Glomerular endothelial cell (primary cell): ENCODE measurements around the gene LAMC1.

- RAMPAGE, long total RNA = no peak
Measured at GRCh38 chr1:181159289-181159789, 70.8 kb downstream of the IER5 start.

- RAMPAGE, long total RNA = no peak
Measured at GRCh38 chr1:181179940-181180904, 91.7 kb downstream of the IER5 start.

- RAMPAGE, long total RNA = no peak
Measured at GRCh38 chr1:181482144-181483428, 731 bp upstream of the CACNA1E start.

DNA sequence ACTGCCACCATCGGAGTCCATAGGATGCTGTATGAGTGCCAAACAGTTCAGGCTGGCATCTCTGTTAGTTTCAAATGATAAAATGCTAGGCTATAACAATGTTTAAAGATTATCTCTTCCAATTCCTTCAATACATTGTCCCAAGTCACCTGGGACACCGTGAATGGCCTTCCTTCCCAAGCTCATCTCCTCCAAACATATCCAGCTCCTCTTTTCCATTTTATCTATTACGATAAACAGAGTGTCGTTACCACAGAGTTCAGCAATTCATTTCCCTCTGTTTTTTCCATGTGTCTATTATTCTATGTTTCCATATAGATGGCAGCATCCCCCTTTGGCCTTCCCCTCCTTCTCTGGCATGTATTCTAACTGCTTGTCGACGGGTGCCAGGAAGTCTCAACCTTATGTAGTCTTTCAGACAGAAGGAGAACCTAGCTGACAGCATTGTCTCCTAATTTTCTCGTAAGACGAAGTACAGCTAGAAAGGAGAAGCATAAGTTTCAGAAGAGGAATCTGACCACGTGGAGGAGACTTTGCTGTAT lies 109.1 kb upstream of the ZNF648 start:
- RAMPAGE, long total RNA = no peak

- RAMPAGE, long total RNA = no peak
Measured at GRCh38 chr1:182181377-182181677, 119.8 kb upstream of the ZNF648 start.

DNA sequence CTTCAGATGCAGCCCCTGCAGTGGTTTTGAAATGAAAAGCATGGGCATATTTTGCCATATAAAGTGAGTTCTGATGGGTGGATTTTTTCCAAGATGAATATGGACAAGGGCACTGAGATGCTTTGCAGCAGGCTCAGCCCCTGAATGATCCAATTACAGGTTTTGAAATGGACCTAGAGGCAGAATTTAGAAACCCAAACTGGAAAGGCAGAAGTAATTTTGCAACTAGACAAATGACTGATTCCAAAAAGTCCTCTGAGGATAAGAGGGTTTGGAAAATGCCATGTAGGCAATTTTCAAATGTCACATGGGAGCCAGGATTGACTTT lies 148.8 kb upstream of the ZNF648 start:
- RAMPAGE, long total RNA = no peak

DNA sequence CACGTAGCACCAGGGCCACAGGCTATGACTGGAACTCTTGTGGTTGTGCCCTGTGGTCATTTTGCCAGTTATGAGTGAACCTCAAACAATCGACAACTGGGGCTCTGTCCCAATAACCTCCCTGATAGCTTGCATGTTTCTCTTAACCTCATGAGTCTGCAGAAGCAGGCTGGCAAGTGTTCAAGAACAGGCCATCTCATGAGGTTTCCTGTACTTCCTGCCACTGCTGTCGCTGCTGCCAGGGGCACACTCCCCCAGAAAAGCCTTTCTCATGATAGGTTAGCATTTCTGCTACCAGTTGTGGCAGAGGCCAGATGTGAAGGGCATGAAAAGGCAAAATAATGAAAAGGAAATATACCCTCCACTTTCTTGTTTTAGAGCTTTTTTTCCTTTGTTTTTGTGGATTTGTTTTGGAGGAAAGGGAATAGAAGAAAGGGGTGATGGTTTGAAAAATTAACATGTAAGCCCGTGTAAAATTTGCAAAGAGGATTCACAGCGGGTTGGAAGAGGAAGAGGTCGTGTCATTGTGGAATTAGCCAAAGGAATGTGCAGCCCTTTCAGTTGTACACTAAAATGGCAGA lies 132.0 kb downstream of the GLUL start:
- RAMPAGE, long total RNA = no peak

DNA sequence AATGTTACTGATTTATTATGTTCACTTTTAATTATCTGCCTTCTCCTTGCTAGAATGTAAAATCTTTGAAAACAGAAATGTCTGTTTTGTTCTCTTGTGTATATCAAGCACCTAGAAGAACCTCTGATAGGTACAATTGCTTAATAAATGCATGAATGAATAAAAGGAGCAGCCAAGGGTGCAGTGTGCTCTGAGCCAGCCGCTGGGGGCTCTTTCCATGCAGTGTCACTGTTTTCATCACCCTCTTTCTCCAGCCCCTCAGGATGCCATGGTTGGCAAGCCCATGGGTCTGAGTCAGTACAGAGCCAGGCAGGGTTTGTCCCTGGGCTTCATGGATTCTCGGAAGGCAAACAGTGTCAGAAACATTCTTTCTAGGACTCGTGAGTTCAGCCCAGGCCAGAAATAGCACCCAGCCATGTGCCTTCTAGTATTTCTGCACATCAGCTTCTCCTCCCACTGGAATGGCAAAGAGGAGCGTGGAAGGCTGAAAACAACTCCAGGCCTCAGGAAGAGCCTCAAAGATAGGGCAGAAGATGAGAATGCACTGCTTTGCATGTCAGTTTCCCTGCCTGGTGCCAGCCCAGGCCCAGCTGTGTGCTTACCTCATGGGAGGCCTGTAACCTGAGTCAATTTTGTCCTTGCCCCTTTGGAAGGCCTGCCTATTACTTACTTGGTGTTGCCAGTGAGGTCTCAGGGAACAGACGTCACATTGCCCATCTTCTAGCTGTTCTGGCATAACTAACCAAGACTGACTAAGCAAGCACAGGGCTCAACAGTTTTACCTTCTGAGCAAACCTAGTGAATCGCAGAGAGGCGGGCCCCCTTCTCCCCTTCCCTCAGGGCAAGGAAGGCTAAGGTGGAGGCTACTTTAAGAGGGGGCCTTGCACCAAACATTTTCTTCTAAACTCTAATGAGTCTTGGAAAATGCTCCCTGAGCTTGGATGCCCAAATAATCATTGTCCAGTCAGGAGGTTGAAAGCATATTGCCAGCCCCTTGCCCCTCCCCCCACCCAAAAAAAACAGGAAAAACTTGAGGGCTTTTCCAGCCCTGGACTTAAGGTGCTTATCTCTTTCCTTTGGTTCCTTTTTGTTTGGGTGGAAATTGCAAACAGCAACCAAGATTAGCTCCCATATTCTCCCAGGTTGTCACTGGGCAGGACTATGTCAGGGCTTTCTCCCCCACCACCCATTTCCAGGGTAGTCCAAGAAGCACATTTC lies 42.4 kb downstream of the GLUL start:
- RAMPAGE, long total RNA = no peak

DNA sequence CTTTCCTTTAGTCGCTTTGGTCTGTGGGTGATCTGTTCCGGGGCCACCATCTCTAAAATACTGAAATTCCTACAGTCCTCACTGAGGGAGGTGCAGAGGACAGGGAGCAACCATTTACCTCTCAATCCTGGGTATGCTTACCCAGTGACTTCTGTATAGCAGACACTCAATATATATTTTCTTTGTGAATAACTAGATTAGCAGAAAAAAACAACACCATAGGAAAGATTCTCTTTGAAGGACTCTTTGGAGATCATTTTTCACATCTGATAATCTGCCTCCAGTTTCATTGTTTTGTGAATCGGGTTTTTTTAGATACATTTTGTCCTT lies 4.3 kb downstream of the TEDDM1 start:
- RAMPAGE, long total RNA = no peak

DNA sequence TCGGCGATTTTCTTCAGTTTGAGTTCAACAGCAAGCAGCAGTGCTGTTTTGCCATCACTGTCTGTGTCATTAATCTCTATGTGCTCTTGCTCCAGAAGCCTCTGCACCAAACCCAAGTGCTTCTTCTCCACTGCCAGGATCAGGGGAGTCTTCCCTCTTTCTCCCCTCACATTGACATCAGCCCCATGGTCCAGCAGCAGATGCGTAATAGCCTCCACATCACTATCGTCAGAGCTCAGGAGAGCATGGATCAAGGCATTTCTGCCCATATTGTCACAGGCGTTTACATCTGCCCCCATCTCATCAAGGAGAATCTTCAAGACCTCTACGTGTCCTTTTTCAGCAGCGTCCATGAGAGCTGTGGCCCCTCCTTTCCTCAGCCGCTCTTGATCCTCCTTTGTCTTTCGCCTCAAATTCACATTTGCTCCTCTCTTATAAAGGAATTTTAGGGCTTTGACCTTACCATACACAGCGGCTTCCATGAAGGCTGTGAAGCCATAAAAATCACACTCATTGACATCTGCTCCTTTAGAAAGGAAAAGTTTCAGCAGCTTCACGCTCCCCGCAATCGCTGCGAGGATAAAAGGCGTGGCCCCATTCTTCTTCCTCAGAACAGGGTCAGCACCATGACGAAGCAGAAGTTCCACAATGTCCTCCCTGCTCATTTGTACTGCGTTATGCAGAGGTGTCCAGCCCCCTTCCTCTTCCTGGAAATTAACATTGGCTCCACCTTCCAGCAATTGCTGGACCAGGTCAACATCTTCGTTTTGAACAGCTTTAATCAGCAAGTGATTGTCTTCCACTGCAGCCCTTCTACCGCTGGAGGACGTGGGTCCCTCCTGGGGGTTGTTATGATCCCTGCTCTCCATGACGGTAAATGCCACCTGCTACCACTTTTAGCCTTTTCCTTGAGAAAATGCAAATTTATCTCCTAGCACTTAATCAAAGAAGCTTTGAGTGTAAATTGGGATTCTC lies 2.8 kb downstream of the RNASEL start:
- RAMPAGE, long total RNA = no peak

DNA sequence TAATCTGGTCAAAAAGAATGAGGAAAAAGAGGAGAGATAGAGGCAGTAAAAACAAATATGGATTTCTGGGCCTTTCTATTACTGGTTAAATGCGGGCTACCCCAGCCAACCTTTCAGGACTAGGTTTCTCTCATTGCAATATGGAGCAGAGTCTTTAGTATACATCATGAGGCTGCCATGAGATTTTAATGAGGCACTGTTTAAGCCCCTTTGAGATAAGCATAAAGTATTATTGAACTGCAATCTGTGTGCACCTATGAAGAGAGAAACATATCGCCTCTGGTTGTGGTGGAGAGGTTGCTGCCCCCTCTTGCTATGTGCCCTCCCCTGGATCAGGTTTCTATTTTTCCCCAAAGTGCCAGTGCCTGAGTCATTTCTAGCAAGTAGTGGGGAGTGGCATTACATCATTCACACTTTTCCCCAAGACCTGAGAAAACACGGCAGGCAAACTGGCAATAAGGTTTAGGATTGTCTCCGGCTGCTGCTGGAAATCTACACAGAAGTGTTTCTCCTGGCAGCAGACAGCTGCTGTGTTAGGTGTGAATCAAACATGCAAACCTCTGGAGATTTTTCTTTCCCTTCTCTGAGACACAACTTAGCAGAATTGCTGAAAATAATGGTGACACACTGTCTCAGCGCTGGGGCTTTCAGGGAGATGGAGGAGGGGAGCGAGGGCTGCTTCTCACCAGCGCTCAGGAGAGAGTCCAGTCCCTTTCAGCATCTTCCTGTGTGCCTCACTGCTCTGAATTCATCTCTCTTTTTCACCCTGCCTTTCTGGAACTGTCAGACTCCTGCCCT lies 13.6 kb upstream of the RGS16 start:
- RAMPAGE, long total RNA = no peak

DNA sequence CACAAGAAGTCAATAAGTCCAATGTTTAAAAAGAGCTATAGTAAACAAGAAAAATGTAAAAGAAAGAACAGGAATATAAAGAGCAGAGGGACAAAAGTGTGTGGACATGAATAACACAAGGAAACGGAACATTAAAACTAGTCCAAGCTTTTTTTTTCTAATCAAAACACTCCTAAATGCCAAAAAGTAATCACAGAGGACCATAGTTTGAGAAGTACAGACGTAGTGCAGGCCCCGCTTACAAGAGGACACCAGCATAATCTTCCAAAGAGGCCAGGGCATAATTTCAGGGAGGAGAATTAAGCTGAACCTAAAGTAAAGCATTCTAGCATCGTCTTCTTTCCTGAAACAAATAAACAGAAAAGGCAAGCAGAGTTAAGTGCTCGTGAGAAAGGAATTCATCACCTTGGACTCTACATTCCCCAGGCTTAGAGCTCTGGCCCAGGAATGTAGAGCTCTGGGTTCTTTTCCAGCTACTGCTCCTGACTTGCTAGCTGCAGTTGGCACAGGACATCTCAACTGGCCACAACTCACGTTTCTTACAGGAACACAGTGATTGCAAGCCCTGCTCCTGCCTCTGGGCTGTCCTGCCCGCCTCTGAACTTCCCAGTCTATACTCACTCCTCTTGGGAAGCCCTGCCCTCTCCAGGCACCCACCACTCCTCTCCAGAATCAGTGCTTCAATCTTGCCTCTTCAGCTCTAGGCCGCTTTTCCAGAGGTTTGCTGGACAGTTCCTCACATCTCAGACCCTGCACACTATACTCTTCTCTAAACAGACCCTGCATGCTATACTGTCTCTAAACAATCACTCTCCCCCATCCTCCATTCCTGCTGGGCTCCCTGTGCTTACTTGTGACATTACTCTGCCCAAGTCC lies 9.8 kb downstream of the RGS8 start:
- RAMPAGE, long total RNA = no peak

GRCh38 chr1:182676389-182676928 lies 7.9 kb downstream of the RGS8 start:
- RAMPAGE, long total RNA = no peak

- RAMPAGE, long total RNA = no peak
Measured at GRCh38 chr1:182848125-182849182, 9.3 kb downstream of the DHX9 start.

- RAMPAGE, long total RNA = no peak
Measured at GRCh38 chr1:182877246-182878487, 38.5 kb downstream of the DHX9 start.

GRCh38 chr1:182883936-182884160 lies 44.7 kb downstream of the DHX9 start:
- RAMPAGE, long total RNA = no peak

- RAMPAGE, long total RNA = no peak
Measured at GRCh38 chr1:183022904-183023125, 405 bp upstream of the LAMC1 start.

DNA sequence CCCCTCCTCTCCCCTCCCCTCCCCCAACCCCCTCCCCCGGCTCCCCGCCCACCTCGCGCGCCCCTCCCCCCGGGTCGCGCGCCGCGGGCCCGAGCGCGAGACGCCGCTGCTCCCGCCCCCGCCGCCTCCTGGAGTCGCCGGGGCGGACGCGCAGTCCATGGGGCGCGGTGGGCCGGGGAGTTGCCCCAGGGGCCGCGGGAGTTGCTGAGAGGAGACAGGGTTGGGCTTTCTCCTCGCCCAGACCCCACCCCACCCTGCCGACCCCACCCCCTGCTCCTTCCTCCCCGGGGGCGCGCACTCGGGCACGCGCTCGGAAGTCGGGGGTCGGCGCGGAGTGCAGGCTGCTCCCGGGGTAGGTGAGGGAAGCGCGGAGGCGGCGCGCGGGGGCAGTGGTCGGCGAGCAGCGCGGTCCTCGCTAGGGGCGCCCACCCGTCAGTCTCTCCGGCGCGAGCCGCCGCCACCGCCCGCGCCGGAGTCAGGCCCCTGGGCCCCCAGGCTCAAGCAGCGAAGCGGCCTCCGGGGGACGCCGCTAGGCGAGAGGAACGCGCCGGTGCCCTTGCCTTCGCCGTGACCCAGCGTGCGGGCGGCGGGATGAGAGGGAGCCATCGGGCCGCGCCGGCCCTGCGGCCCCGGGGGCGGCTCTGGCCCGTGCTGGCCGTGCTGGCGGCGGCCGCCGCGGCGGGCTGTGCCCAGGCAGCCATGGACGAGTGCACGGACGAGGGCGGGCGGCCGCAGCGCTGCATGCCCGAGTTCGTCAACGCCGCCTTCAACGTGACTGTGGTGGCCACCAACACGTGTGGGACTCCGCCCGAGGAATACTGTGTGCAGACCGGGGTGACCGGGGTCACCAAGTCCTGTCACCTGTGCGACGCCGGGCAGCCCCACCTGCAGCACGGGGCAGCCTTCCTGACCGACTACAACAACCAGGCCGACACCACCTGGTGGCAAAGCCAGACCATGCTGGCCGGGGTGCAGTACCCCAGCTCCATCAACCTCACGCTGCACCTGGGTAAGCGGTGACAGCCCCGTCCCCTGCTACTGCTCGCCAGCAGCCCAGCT lies at the start of gene LAMC1:
TSS of gene LAMC1 (plus strand) at position 295 of the 1,059 bp plus-strand sequence.
- RAMPAGE, long total RNA = no peak

GRCh38 chr1:183032353-183033212 lies 9.4 kb downstream of the LAMC1 start:
- RAMPAGE, long total RNA = no peak

- RAMPAGE, long total RNA = no peak
Measured at GRCh38 chr1:183132176-183132624, 53.9 kb upstream of the LAMC2 start.